Penis (tissue), 1 donor: Measurements from ENCODE around the gene ISX.

DNA sequence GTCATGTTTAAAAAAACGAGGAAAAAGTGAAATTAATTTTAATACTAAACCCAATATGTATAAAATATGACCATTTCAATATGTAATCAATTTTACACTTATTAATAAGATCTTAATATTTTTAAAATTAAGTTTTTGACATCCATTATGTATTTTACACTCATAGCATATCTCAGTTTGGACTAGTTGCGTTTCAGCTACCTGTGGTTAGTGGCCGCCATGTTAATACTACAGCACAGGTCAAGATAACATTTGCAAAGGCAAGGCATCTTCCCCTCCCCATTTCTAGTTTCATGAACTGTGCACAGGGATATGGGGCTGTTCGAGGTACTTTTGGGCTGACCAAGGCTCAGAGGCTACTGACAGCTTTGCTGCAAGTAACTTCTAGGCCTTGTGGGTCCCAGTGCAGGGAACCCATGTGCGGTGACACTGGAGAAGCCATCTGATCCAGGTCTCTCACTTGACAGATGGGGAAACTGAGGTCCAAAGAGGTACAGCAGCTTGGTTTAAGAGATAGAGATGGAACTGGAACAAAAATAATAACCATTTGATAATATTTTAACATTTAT lies 13.5 kb downstream of the TIMP3 start:
- PRO-cap = no peak

- PRO-cap = no peak
Measured at GRCh38 chr22:32816217-32816816, 14.8 kb downstream of the TIMP3 start.

DNA sequence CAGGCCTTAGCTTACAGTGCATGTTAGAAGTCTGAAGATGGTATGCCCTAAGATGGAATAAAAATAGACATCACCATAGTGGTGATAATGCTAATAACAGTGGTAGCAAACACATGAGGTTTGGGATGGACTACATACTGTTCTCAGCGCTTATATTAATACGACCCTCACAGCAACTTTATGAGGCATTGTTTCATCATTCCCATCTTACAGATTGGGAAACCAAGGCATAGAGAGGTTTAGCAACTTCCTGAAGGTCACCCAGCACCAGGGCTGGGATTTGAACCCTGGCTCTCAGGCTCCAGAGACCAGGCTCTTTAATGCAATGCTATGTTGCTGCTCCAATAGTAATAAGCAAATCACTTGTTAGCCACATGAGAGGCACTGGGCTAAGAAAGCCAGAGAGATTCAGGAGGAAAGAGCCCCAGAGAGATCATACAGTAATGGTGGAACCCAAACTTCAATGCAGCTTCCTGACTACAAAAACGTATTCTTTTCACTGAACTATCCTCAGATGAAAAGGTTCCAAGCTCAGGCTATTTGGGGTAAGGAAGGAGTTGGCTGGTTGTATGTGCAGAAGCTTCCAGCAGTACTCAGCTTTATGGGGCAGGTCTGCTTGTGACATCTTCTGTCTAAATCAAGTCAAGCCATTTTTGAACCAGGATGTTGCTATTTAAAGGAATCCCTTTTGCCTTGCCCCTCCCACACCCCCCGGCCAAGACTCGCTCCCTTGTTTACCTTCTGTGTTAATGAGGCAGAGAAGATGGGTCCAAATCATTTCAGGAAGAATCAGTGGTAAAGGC lies 45.1 kb downstream of the TIMP3 start:
- PRO-cap = no peak

DNA sequence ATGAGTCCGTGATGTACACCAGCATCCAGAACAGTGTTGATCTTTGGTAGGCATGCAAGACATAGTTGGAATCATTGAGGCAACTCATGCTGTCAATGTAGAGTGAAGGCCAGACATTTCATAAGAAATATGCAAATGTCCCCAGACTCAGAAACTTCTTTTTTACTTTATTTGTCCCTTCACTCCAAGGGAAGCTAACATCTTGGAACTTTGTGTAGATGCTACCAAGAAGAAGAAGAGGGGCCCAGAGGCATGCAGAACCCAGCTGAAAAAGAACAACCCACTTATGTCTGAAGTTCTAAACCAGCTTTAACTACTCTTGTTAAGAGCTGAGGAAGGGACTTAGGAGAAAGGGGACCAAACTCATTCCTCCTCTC lies 51.8 kb downstream of the TIMP3 start:
- PRO-cap = no peak

- PRO-cap = no peak
Measured at GRCh38 chr22:32855885-32856376, 54.4 kb downstream of the TIMP3 start.

DNA sequence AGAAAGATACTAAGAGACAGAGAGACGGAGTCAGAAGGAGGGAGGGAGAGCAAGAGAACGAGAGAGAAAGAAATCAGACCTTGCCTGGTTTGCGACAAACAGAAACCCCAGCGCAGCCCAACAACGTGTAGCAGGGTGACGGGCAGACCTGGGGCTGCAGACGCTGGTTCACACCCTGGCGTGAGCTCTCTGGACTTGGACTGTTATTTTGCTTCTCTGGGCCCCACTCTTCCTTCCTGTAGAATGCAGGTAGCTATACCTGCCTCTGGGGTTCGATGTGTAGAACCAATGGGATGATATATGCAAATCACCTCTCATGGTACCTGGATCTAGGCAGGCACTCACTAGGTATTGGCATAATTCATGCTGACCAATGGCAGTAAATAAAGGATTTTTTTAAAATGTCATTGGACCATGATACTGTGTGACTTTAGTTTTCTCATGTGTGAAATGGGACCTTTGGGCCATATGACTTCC lies 244.5 kb upstream of the SYN3 start:
- PRO-cap = no peak

DNA sequence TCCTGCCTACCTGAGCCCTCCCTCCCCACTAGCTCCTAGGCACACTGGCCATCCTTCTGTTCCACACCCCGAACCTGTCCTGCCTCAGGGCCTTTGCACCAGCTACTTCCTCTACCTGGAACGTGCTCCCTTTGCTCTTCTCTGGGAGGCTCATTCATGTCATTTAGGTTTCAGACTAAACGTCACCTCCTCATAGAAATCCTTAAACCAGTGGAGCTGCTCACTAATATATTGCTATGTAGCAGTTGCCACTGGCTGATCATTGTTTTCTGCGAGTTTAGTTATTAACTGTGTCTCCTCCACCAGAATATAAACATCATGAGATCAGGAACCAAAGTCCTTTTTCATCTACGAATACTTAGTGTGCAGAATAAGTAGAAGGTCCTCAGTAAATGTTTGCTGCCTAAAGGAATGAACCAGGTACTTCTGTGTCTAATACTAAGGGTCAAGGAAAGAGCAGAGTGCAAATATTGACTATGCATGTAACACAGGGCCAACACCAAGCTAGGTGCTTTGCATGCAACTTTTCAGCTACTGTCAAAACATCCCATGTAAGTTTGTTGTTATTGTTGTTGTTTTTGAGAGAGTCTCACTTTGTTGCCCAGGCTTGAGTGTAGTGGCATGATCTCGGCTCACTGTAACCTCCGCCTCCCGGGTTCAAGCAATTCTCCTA lies 277.6 kb upstream of the SYN3 start:
- PRO-cap = no peak

DNA sequence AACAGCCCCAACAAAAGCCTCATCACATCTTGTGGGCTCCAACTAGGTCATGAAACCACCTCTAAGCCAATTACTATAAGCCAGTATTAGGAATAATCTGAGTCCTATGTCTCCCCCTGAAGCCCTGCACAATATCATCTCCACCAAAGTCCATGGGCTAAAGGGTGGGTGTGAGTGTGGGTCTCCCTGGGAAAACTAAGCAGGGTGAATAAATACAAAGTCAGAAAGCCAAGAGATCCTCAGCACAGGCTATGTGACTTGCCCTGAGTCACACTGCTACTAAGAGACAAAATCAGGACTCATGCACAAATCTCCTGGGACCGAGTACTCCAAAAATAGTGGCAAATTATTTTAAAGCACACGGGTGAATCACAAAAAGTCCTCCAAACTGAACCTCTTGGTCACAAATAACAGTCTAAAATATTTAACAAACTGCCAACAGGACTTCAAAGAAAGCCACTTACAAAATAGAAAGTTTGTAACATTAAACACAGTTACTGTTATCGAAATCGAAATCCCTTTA lies 78.6 kb downstream of the LARGE1 start:
- PRO-cap = no peak

GRCh38 chr22:33867232-33867478 lies 53.1 kb downstream of the LARGE1 start:
- PRO-cap = no peak

DNA sequence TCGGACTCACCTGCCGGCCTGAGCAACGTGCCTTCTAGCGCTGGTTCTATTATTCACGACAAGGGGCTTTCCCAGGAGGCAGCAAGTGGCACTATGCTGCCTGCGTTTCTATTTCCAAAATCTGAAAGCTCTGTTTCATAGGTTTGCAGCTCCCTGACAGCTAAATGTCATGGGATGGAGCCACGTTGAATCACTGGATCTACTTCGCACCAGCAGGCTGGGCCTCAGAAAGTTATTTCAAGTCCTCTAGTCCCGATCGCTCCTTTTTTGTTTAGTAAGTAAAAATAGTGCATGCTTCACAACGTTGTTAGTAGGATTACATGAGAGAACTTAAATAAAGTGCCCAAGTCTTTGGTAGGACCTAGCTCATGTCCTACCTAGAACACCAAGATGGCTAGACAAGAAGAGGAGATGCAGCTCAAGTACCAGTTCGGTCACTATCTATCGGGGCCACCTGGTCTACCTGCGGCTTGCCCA lies 52.8 kb downstream of the LARGE1 start:
- PRO-cap = no peak

DNA sequence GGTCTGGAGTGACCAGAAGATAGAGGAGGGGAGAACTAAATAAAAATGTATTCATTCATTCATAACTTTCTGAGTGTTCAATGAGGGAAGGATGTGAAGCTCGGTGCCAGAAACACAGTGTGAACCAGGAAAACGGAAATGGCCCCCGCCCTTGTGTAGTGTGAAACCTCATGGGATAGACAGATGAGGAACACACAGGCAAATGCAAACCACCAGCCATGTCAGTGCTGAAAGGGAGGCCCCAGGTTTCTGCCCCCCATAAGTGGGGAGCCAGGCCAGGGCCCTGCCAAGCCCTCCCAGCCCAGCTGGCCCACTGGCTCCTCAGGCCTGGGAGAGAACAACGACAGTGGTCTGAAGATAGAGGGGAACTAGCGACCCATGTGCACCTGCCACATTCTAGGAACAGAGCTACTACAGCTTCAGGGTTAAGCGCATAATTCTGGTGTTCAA lies 30.5 kb downstream of the LARGE1 start:
- PRO-cap = no peak

DNA sequence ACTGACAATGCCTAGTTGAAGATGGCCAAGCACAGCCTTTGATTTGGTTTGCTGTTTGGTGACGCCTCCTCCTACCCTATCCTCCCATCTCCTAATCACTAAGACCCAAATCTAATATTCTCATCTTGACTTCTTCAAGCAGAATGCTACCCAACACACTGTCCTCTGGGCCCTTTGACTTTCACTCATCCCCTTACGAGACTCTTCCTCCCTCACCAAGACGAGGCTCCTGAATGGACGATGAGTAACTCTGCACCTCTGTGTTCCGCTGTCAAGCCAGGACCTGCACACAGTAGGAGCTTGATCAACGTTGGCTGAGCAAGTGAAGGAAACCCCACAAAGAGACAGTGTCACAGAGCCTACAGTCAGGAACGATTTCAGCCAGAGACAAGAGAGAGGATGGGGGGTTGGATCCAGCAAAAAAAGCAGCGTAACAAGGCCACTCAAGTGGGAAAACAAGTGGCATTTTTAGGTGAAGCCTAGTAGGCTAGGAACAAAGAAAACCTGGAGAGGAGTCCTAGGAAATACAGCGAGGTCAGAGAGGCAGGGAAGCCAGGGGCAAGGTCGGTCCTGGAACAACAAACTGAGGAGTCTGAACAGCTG lies 9.8 kb downstream of the LARGE1 start:
- PRO-cap = no peak

DNA sequence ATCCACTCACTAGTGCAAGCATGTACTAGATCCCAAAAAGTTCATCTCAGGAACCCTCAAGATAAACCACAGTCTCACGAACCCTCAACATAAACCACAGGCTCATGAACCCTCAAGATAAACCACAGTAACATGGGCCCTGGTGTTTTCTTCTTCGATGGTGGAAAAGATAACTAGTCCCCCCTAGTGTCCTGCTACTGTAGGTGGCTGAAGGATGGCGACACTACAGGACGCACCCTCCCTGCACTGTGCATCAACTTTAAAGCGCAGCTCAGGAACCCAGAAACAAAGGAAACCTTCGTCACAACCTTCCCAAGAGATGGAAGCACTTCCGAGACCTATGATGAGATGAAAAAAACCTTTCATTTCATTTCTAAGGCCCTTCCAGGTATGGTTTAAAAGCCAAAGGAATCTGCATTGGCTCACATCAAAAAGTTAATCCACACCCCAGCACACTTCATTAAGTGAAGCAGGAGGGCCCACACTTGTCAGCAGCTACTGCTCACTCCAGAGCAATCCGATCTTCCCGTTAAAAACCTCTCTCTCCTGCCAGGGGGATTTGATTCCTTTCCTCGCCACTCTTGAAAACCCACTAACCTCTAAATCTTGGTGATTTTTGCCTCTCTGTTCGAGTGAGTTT lies 2.4 kb downstream of the LARGE1 start:
- PRO-cap = no peak

DNA sequence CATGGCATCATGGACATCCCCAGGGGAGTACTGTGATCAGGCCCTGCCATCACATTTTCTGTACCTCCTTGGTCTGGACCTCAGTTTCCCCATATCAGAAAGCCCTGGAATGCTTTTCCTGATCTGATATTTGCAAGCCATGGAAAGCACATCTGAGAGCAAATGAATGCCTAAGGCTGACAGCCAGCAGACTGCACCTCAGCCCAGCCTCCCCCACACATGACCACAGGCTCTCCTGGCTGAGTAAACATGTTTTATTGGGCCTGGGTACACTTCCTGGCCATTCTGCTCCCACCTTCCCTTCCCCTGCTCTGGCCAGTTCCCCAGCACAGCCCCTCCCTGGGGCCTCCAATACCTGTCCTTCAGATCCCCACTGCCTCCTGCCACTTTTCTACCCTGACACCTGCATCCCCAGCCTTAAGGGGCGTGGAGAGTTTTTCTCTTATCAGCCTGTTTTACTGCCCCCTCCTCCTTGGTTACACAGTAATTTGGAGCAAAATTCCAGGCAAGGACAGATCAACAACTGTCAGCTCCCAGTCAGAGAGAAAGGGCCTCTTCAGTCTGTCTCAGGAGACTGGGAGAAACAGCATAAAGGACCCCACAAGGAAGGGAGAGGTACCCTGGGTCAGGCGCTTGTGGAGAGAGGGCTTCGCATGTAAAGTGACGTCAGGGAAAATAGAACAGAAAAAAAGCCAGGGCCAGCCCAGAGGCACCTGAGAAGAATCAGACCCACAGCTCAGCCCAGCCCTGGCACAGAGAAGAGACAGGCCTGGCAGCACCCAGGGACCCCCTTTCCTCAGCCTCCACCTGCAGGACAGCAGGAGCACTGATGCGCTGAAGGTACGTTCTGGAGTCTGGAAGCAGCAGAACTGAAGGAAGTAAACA lies at the start of gene ISX:
TSS of gene ISX (plus strand) at position 536 of the 885 bp plus-strand sequence.
- PRO-cap = no peak

GRCh38 chr22:35315498-35316350 lies 16.0 kb downstream of the TOM1 start:
- PRO-cap = no peak

DNA sequence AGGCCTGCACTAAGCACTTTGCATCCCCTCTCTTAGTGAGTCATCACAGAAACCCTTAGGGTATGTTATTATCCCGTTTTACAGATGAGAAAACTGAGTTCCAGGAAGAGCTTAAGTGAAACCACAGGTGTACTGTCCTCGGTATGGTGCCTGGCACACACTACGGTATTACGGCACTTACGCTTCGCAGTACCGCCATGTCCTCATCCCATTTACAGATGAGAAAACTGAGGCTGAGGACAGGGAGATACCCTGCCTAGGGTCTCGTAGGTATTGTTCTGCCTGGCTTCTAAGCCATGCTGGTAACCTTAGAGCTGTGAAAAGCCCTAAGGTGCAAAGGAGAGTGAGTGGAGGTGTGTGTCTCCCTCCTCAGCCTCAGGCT lies 39.8 kb upstream of the HMOX1 start:
- PRO-cap = no peak

- PRO-cap = no peak
Measured at GRCh38 chr22:35350467-35351539, 30.1 kb upstream of the HMOX1 start.

DNA sequence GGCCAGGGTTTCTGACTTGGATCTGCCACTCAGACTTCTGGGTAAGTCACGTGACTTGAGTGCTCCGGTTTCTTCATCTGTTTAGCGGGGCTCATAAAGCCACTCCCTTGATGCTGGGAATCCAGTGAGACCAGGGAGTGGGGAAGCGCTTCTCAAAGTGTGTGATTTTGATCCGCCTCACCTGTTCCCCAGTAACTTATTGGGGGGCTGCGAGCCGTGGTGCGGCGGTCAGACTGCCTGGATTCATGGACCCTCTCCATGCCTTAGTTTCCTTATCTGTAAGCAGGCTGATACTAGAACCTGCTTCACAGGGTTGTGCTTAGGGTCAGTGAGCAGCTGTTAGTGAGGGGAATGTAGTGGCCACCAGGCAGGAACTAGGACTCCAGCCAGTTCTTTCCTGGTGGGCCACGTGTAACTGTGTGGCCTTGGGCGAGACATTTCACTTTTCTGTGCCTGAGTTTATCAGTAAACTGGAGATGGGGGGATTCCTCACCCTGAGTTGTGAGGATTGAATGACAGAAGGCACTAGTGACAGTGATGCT lies 24.7 kb downstream of the MCM5 start:
- PRO-cap = no peak

DNA sequence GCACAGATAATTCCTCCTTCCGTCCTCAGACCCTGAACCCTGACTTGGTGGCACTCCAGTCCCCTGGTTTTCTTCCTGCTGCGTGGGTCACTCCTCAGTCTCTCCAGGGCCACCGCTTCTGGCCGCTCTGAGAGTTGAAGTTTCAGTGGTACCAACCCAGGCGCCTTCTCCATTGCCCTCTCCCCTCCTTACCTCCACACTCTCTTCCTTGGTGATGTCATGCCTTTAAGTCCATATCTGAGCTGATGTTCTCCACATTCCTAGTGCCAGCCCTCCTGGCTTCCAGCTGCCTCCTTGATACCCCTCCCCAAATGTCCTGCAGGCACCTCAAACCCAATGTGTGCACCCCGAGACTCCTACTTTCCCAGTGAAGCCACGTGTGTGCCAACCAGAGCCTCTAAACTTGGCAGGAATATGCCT lies 54.4 kb upstream of the RASD2 start:
- PRO-cap = no peak

DNA sequence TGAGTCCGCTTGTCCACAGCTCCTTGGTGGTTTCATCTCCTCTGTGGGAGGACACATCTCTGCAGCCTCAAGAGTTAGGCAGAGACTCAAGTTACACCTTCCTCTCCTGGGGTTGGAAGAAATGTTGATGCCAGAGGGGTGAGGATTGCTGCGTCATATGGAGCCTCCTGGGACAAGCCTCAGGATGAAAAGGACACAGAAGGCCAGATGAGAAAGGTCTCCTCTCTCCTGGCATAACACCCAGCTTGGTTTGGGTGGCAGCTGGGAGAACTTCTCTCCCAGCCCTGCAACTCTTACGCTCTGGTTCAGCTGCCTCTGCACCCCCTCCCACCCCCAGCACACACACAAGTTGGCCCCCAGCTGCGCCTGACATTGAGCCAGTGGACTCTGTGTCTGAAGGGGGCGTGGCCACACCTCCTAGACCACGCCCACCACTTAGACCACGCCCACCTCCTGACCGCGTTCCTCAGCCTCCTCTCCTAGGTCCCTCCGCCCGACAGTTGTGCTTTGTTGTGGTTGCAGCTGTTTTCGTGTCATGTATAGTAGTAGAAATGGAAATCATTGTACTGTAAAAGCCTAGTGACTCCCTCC lies 11.7 kb downstream of the RASD2 start:
- PRO-cap = no peak